PFSK-1 (cell line): ENCODE results near the genes SPATA5L1 and SECISBP2L.

DNA sequence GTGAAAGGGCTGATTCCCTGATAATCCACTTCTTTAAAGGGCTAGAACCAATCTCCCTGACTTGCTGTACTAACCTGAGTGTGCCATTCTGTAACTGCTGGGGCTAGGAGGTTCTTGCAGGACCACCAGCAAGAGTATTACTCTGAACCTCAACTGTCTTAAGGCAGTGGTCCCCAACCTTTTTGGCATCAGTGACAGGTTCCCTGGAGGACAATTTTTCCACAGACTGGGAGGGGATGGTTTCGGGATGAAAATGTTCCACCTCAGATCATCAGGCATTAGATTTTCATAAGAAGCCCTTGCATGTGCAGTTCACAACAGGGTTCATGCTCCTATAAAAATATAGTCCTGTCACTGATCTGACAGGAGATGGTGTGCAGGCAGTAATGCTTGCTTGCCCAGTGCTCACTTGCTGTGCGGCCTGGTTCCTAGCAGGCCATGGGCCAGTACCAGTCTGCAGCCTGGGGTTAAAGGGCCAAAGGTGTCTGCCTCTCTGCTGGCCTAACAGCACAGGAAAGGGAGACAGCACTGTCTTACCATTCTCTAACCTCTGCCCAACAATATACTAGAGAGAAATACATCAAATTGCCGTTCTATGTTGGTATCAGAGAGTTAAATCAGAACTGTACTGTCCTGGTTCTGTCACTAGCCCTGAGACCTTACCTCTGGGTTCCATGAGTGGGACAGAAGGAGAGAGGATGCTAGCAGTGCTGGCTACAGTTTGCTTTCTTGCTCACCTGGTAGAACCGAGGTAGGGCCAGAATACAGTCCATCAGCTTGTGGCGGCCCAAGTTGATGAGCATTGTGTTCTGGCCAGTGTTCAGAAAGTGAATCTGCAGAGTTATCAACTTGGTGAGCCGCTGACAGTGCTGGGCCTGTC is 28.4 kb downstream of the EIF3J start:
- RRBS = no CpG with 5 or more reads among the region's 6 CpGs

GRCh38 chr15:44675545-44675956 is 12.1 kb upstream of the SPG11 start:
- RRBS = no CpG with 5 or more reads among the region's 6 CpGs

DNA sequence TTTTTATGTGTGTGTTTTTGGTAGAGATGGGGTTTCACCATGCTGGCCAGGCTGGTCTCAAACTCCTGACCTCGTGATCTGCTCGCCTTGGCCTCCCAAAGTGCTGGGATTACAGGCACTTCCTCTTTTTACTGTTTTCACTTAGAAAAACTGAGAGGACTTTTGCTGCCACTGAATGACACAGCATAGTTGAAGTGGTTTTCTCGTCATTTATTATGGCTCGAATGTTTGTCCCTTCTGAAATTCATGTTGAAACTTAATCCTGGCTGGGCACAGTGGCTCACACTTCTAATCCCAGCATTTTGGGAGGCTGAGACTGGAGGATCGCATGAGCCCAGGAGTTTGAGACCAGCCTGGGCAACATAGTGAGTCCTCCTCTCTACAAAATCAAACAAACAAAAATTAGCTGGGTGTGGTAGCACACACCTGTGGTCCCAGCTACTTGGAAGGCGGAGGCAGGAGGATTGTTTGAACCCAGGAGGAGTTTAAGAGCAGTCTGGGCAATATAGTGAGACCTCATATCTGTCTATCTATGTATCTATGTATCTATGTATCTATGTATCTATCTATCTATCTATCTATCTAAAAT is 11.6 kb upstream of the TRIM69 start:
- RRBS = no CpG with 5 or more reads among the region's 6 CpGs

- RRBS = no CpG with 5 or more reads among the region's 2 CpGs
Measured at GRCh38 chr15:45023930-45024390, 965 bp downstream of the SORD start.

DNA sequence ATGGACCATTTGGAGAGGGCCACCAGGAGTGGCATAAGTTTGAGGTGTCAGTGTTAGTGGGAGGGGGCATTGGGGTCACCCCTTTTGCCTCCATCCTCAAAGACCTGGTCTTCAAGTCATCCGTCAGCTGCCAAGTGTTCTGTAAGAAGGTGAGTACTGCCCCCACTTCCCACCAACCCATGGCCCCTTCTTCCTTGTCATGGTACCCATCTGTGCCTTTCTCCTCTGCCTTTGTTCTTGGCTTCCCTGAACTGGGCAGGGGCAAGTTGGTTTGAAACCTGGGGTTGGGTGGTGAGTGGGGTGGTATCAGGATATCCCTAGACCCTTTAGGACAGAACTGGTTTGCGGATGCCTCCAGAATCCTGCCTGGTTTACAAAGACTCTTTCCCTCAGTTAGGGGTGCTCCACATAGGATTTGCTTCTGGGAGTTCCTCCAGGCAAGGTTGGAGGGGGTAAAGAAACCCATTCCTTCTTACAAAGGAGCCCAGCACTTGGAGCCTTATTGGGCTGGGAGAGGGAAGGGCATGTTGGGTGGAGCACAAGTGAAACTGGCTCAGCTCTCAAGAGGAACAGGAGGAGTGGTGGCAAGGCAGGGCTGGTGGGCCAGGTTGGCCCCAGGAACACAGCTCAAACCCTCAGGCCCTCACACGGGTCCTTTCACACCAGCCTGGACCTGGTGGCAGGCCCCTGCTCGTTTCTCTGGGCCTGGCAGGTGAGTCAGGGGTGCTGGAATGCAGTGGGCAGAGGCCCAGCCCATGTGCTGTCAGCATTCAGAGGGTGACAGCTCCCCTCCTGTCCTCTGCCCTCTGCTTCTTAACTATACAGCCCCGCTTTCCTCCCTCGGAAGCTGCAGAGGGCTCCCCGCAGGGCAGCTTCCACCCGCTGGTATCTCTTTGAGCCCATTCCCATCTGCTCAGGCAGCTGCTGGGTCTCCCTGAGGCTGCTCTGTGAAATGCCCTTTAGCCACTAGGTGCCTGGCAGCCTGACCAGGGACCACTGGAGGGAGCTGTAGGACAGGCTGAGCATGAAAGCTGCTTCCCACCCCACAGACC is 25.2 kb downstream of the SHF start:
- RRBS = no CpG with 5 or more reads among the region's 8 CpGs

DNA sequence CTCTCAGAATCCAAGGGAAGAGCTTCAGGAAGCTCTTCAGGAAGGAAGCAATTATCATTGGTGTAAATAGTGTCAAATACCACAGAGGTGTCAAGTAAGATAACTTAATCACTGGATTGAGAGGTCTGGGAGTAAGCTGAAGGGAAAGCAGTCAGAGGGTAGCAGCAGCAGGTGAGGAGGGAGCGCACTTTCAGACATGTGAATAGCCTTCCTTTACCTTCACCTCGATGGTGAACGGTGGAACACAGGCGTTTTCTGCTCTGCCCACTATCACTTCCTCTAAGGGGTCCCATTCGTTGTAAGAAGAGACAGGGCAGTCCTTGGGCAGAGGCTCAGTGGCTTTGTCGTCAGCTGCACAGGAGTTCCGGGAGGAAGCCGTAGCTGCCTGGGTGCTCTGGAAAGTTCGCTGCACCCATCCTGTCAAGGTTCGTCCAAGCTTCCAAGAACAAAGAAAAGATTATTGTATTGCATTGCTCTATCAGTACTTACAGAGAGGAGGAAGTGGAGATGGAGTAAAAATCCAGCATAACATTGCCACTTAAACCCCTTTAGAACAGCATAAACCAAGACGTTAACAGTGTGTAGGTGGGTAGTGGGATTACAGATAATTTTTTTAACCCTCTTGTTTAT is 1.8 kb downstream of the GATM start:
- RRBS = no CpG with 5 or more reads among the region's 11 CpGs

GRCh38 chr15:45402046-45403123 is at the start of gene SPATA5L1:
SPATA5L1 (plus strand) TSS chr15:45402336.
- RRBS = 2% methylated on average over 21 of the region's 108 CpGs

- RRBS = no CpG with 5 or more reads among the region's 7 CpGs
Measured at GRCh38 chr15:45451312-45451907, 21.0 kb downstream of the C15orf48 start.

DNA sequence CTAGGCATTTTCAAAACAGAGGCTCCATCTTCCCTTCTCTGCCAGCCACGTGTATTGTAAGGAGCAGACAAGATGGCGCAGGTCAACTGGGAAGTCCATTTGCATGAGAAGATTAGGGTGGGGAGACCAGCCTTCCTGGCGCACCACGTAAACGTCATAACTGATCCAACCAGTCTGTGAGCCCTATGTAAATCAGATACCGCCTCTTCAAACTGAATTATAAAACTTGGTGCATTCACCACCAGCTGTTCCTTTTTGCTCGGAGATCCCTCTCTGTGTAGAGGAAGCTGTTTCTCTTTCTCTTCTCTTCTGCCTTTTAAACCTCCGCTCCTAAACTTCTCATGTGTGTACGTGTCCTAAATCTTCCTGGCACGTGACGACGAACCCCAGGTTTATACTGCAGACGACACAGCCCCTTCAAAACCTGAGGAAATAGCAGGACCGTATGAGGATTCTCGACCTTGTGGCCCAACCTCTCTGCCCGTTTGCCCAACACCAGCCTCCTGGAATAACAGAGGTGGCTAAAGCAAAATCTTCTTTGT is 26.4 kb upstream of the SLC30A4 start:
- RRBS = no CpG with 5 or more reads among the region's 16 CpGs

DNA sequence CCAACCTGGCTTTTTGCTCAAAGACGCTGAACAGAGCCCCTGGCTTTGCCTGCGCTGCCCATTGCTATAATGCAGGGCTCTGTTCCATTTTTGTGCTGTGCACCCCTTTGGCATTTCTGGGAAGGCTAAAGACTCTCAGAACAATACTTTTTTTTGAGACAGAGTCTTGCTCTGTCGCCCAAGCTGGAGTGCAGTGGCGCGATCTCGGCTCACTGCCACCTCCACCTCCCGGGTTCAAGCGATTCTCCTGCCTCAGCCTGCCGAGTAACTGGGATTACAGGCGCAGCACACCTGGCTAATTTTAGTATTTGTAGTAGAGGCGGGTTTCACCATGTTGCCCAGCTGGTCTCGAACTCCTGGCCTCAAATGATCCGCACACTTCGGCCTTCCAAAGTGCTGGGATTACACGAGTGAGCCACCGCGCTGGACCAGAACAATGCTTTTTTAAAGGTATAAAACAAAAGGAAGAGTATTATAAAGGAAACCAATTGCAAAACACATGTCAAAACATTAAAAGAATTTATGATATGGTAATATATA is 940 bp downstream of the SQOR start:
- RRBS = no CpG with 5 or more reads among the region's 17 CpGs

DNA sequence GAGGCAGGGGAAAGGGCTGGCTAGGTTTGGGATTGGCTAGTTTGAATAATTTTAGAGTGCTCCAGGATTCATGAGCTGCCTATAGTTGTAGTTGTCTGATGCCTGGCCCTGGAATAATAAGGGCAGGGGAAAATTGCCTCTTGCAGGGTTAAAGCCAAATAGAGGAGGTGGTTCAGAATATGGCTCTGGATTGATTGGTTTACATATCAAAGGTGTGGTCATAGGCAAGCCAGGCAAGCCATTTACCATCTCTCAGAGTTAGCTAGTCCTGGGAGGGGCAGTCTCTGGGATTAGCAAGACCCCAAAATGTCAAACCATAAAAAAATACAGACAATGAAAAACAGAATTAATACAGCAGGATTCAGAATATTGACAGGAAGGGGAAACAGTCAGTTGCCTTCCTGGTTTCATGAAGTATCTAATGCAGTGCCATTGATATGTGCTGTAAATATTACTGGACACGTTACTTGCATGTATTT is 9.9 kb downstream of the SQOR start:
- RRBS = no CpG with 5 or more reads among the region's 1 CpG

- RRBS = no CpG with 5 or more reads among the region's 2 CpGs
Measured at GRCh38 chr15:46440176-46440504, 805.3 kb downstream of the SQOR start.

DNA sequence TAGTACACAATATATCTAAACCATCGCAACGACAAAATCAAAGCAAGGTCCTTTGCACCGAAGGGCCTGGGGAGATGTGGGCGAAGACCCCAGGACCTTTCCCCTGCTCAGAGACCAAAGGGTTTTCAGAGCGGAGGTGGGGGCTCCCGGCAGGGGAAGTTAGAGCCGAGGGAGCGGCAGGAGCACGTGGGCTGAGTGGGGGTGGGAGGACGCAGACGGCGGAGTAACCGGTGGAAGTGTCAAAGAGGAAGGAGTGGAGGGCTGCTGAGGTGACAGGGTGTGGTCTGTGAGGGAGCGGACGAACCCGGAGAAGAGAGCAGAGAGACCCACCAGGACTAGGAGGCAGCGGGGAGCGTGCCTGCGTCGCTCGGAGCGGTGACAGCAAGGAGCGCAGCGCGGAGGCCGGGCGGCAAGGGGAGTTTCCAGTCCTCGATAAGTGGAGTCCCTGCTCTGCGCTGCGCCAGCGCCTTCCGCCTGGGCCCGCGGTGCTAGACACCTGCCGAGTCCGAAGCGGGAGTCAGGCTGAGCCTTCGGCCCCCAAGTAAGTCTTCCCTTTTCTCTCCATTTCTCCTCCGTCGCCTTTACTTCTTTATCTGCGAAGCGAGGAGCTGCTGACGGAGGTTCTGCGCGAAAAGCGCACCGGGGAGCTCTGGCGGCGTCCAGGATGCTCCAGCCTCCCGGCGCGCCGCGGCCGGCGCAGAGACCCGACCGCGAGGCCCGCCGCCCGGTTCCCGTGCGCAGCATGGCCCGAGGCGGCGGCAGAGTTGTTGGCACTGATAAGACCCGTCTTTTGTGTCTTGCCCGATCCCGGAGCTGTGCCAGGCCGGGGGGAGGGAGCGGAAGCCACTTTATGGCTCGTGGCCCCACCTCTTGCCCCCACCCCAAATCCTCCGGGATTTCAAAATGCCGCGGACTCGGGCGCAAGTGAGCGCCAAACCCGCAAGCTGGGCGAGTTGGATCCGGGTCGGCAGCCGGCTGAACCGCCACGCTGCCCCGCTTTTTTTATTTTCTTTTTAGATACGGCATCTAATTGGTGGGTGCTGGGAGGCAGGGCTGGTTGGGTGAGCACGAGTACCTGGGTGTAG is 533.1 kb upstream of the SEMA6D start:
- RRBS = 22% methylated on average over 40 of the region's 89 CpGs

DNA sequence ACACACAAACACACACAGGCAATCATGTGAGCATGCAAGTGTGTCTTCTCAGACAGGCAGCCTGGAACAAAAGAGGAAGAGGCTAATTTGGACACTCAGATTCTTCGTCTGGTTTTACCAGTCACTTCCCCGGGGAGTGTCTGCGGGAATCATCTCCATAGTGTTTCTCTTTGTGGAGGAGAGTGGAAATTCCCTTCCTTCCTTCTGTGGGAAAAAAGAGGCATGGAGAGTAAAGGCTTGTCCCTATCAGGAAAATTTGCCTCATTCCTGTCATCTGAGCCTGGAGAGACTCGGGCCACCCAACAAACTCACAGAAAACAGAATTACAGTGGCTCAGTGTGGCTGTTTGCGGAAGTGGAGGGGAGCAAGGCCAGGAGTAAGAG is 212.6 kb upstream of the SEMA6D start:
- RRBS = no CpG with 5 or more reads among the region's 5 CpGs

- RRBS = no CpG with 5 or more reads among the region's 6 CpGs
Measured at GRCh38 chr15:48486937-48487314, 155.7 kb downstream of the DUT start.

GRCh38 chr15:48520557-48521060 is 124.9 kb downstream of the FBN1 start:
- RRBS = 95% methylated on average over 4 of the region's 13 CpGs

DNA sequence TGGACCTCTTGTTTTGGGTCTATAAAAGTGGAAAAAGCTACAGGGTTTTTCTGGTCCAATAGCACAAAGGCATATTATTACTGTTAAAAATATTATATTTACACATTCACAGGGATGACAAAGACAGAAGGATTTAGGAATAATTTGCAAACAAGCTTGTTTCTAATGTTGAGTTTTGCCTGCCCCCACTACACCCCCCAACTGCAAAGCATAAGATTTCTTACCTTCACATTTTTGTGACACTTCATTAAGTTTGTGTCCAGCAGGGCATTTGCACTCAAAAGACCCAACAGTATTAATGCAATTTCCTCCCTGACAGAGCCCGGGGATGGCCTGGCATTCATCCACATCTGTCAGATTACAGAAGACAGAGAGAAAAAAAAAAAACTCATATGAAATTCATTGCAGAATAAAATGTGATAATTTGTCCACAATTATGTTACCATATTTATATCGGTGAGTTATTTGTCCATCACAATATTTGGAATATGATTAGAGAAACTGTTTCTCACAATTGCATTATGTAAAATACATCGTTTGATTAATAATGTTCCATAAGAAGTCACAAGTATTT is 111.6 kb downstream of the FBN1 start:
- RRBS = no CpG with 5 or more reads among the region's 3 CpGs

DNA sequence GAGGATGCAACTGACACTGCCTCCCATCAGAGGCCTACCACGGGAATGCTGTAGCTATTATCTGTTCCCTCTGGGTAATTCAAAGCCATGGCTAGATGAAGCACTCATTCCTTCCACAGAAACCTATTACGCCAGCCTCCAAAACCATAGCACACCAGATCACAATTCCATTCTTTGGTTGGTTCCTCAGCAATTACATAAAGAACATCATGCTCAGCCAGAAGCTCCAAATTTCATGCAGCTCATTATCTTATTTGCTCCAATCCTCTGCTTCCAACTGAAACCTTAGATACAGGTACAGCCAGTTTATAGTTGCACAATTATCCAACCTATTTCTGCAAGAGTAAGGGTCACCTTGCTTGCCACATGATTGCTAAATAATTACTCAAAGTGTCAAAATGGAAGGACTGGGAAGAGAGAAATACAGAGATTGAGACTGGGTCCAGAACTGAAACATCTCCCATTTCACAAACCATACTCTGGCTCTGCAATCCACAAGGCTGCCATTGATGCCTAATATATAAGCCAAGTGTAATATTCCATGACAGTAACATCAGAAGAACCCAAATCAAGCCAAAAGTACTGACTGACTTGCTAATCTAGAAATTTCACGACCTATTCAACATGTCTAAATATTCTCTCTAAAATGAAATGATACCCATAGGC is 23.4 kb upstream of the SHC4 start:
- RRBS = no CpG with 5 or more reads among the region's 3 CpGs

DNA sequence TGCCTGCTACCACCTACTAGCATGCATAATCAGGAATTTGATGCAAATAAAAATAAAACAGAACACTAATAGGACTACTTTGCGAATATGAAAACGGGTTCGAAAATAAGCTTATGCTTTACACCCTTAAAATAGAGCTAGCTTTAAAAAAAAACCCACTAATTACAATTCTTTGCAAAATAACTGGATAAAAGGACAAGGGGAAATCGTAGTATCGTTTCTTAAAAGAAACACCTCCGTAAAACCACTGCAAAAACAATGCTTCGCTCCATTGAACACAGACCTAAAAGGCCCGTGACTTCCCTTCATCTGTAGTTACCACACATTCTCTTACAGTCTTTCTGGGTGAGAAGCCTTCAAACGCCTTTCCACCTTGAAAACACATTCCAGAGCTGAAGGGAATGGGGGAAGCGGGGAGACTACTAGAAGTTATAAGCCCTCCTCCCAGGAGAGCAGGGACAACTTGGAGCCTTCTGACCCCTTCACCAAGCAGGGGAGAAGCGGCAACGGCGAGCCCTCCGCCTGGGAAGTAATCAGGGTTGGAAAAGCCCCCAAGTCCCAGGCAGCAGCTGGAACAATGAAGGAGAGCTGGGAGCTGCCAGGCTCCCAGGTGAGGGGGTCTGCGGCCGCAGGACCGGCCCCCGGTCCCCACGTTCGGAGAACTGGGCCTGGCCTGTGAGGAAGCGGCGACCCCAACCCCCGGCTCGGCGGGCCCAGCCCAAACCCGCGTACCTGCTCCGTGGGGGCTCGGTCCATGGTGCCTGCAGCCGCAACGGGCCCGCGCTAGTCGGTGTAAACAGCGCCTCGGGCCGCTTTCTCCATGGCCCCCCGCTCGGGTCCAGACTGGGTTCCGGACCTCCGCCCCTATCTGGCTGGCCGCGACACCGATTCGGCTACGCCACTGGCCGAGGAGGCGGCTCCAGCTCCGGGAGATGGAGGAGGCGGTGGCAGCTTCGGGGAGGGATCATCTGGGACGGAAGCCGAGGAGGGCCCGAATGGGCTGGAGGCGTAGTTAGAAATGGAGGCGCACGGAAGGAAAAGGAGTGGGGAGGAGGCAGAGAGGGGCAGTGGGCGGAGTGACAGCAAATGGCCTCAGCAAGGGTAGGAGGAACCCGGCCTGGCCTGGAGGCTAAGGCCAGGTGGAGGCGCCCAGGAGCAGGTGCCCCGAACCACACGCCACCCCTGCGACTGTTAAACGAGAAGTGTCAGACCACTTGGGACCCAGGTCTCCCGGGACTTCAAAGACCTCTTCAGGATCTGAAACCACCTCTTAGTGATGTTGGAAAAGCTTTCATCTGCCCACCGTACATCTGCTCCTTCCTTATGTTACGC is at the start of gene SECISBP2L:
Gene SECISBP2L, minus strand, starts transcription at position 903 of the 1,332 bp plus-strand sequence.
- RRBS = 1% methylated on average over 18 of the region's 67 CpGs